Kidney epithelial cell (primary cell): ENCODE measurements around the genes IL1RL2, SLC9A2, TMEM182 and GPR45.

GRCh38 chr2:102033342-102033871 is 41.6 kb downstream of the IL1R2 start:
- RAMPAGE, long total RNA = no peak
- RRBS = no CpG with 5 or more reads among the region's 4 CpGs

DNA sequence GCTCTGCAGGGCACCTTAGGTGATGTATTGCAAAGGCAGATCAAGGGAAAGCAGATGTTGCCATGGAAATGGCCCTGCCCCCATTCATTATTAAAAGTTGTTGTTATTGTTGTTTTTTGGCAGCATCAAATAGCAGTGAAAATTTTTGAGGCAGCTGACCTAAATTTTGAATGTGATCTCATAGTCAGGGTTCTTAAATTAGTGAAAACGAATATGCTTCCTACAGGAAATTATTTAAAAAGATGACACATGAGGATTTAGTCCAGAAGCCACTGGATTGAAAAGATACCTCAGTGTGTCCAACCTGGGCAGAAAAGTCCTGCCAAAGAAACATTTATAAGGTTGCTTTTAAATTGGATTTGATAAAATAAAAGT is 57.5 kb downstream of the IL1R2 start:
- RAMPAGE, long total RNA = no peak
- RRBS = no CpG with 5 or more reads among the region's 1 CpG

DNA sequence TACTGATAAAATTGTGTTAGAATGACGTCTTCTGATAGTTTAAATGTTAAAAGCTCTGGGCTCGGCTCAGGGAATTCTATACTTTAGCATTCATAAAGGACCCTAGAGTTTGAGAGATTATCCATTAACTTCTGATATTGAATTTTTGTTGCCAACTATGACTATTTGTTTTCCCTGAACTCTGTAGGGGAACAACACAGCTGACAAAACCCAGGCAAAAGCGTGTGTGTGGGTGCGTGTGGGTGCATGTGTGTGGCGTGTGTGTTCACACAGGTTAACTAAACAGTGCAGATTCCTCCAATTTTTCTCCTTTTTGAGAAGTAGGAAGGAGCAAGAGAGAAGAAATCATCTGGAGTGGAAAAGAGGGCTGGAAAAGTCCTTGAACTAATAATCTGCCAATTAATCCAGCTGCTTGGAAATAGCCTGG is 40.8 kb upstream of the IL1R1 start:
- RAMPAGE, long total RNA = no peak
- RRBS = no CpG with 5 or more reads among the region's 5 CpGs

DNA sequence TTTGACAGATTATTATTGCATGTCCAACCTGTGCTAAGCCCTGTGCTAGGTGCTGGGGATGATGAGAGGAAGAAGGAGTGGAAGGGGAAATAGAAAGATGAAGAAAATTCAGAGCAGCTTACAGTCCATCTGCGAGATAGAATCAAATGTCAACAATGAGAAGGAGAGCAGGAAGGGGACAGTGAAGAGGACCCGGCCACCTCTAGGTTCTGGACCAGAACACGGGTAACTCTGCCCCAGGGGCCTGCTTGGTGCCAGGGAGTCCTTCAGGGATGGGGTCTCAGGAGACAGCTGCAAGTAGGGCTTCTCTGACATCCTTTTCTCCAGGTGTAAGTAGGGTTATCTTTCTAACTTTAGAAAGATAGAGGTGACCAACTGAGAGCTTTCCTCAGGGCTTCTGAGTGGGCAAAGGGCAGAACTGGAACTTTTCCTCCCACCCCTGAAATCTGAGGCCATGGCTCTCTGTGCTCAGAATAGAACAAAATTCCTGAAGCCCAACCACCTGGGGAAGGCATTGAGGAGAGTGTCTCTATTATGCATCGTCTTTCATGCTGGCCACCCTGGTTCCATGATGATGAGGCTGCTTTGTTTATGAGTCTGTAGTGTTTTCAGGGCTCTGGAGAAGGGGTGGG is 30.9 kb upstream of the IL1R1 start:
- RAMPAGE, long total RNA = no peak
- RRBS = no CpG with 5 or more reads among the region's 4 CpGs

GRCh38 chr2:102120628-102121256 is 21.8 kb upstream of the IL1R1 start:
- RAMPAGE, long total RNA = no peak
- RRBS = no CpG with 5 or more reads among the region's 8 CpGs

DNA sequence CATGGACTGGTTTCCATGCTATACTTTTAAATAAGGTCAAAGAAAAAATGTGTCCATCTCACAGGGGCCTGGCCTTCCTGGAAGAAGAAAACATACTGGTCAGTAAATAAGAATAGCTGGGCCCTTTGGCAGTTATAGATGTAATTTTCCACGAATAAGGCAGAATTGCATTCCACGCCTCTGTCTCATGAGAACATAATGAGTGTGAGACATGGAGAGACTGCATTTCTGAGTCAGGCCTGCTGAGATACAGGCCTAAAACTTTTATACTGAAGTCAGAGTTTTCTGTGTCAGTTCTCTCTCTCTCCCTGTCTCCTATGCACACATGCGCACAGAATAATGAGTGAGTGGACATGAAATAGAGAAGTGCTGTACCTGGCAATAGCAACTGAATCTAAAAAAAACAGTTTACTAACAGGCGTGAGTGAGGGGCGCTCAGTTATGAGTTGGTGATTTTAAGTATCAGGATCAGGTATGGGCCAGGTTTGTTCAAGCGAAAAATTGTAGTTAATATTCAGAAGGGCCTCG is 20.4 kb upstream of the IL1R1 start:
- RAMPAGE, long total RNA = no peak
- RRBS = no CpG with 5 or more reads among the region's 7 CpGs

DNA sequence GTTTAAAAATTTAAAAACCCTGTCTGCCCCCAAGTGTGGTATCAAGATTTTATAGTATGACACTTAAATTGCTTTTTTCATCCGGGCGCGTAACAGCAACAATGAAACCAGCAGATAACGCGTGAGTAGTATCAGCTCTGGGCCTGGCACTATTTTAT is 638 bp upstream of the IL1R1 start:
- RAMPAGE, long total RNA = no peak
- RRBS = no CpG with 5 or more reads among the region's 5 CpGs

DNA sequence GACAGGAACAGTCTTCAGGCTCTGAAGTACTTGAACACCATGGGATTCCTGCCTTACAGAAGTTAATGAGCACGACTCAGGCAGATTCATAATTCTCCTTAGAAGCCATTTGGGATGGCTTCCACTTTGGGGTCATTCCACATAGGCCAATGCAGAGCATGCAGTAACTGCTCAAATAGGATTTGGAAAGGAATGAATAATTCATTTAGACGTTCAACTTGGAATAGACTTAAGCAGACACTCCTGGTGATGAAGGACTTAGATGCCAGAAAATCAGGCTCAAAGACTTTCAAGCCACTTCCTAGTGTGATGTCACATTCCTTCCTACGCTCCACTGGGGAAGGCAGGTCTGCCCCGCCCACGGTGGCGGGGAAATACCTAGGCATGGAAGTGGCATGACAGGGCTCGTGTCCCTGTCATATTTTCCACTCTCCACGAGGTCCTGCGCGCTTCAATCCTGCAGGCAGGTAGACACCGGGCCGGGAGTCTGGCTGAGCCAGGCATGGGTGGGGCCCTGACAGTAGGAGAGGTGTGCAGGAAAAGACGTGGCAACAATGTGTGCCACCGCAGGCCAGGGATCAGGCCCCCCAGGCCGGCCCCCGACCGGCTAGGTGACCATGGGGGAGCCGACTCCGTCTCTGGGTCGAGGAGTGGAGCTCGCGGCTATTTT is at the start of gene IL1RL2:
TSS of gene IL1RL2 (plus strand) at position 404 of the 670 bp plus-strand sequence.
- RAMPAGE, long total RNA = no peak
- RRBS = no CpG with 5 or more reads among the region's 22 CpGs

DNA sequence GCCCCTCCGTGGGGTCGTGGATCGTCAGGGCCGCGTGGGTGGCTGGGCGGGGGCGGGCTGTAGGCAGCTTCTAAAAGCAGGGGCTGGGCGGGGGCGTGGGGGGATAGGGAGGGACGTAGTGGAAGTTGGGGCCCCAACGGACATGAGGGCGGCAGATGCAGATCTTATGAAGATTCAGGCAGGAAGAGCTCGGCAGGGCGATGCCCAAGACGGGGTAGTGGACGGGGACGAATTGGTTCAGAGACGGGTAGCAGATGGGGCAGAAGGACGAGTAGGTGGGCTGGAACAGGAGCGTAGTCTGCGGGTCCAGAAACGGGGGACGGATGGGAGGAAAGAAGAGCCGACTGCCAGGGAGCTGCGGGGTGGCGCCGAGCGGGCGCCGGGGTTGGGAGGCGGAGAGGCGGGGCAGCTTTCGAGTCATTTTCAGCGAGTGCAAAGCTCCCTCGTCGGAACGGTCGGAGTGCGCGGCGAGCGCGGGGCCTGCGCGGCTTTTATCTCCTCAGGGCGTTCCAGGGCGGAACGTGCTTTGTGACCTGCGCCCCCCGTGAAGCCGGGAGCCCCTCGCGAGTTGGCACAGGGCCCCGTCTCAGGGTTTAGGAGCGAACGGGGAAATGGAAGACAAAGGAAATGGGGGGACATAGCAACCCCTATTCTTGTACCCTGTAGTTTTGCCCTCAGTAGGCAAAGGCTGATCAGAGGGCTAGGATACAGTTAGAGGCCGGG is 60.4 kb upstream of the IL1RL1 start:
- RAMPAGE, long total RNA = no peak
- RRBS = no CpG with 5 or more reads among the region's 57 CpGs

GRCh38 chr2:102387413-102388124 is 32.0 kb downstream of the IL18R1 start:
- RAMPAGE, long total RNA = no peak
- RRBS = no CpG with 5 or more reads among the region's 3 CpGs

GRCh38 chr2:102618965-102620190 is at the start of gene SLC9A2:
SLC9A2 (plus strand) TSS chr2:102619553.
- RAMPAGE, long total RNA = no peak
- RRBS = under 1% methylated on average over 25 of the region's 124 CpGs

- RAMPAGE, long total RNA = no peak
- RRBS = no CpG with 5 or more reads among the region's 5 CpGs
Measured at GRCh38 chr2:102668022-102668578, 48.7 kb downstream of the SLC9A2 start.

- RAMPAGE, long total RNA = no peak
- RRBS = no CpG with 5 or more reads among the region's 3 CpGs
Measured at GRCh38 chr2:102686452-102686878, 50.2 kb downstream of the MFSD9 start.

GRCh38 chr2:102761558-102762150 is at the start of gene TMEM182:
TMEM182 (plus strand) TSS chr2:102762031.
- RAMPAGE, long total RNA = no peak
- RRBS = no CpG with 5 or more reads among the region's 7 CpGs

GRCh38 chr2:103401670-103402186 is 639.9 kb downstream of the TMEM182 start:
- RAMPAGE, long total RNA = no peak
- RRBS = no CpG with 5 or more reads among the region's 7 CpGs

DNA sequence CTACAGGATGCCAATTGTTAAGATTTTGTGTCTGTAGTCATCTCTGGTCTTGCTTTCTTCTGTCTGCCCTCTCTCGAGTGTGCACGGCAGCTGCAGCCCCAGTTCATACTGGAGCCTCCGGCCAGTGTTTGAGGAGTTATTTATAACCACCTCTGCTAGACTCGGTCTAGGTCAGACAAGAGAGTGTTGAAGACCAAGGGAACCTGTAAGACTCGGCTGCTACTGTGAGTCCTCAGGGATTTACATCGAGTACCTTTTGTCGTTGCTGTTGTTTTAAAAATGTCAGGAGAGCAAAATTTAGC is 810.0 kb upstream of the POU3F3 start:
- RAMPAGE, long total RNA = no peak
- RRBS = no CpG with 5 or more reads among the region's 7 CpGs

GRCh38 chr2:104758356-104758826 is 95.5 kb upstream of the POU3F3 start:
- RAMPAGE, long total RNA = no peak
- RRBS = 17% methylated on average over 2 of the region's 9 CpGs

DNA sequence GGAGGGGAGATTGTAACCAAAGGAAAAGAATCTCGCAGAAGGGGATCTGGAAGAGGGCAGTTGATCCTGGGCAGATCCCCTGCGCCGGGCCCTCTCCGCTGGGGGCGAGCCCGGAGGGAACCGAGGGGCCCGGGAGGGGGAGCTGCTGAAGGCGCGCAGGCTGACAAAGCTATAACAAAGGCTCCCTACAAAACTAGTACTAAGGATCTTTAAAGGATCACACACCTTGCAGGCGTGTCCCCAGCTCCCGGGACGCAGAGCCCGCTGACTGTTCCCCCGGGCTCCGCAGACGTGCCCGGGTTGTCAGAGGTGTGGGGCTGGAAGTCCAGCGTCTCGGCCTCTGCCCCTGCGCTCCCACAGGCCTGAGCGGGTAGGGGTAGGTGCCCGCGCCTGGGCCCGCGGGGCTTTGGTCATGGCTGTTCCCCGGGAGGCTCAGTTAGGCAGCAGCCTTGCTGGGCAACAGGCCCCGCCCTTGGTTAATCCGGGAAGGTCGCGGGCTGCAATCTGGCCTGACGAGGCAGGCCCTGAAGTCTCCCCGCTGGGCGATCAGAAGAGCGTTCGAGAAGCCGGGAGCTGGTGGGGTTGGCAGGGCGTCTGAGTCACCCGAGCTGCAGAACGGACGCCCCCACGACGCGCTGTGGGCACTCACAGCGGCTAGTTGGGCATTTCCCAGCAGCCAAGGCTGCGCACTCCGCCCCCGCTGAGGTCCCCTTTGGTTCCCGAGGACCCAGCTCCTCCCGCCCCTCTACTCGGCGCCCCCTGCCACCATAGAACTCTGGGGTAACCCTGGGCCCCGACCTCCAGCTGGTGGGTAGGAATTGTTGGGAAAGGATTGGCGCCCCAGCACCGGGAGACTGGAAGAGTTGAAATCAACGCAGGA is 13.5 kb downstream of the POU3F3 start:
- RAMPAGE, long total RNA = no peak
- RRBS = 1% methylated on average over 11 of the region's 56 CpGs

DNA sequence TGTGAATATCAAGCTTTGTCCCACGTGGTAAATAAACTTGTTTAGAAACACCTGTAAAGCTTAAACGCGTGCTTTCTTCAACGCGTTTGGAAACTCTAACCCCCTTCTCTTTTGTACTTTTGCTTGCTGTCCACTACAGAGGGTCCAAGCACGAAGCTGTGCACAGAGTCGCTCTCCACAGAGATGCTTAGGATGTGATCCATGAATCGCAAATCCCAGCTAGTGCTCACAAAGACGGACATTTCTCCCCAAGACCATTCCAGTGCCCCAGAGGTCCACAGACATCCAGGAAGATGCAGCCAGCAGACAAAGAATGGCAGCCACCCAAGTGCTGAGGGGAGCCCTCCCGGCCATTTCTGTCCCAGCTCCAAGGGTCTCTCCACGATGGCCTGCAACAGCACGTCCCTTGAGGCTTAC is at the start of gene GPR45:
TSS of gene GPR45 (plus strand) at position 269 of the 417 bp plus-strand sequence.
- RAMPAGE, long total RNA = no peak
- RRBS = no CpG with 5 or more reads among the region's 12 CpGs

- RAMPAGE, long total RNA = no peak
- RRBS = no CpG with 5 or more reads among the region's 4 CpGs
Measured at GRCh38 chr2:105388181-105388482, 10.7 kb downstream of the FHL2 start.